Islet of Langerhans (tissue), 1 donor: Measurements from ENCODE around the gene FIP1L1.

DNA sequence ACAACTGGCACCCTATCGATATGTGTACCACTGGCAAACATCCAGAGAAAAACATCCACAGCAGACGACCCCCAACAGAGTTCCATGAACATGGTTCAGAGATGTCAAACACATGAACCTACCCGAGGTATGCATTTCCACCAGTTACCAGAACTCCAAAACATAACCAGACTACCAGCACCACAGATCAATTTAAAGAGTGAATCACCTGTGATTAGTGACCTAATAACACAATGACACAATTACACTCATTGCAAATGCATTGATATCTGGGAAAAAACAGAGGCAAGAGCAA lies 59.1 kb downstream of the TEC start:
- RRBS: no CpG with 5 or more reads among the region's 3 CpGs

DNA sequence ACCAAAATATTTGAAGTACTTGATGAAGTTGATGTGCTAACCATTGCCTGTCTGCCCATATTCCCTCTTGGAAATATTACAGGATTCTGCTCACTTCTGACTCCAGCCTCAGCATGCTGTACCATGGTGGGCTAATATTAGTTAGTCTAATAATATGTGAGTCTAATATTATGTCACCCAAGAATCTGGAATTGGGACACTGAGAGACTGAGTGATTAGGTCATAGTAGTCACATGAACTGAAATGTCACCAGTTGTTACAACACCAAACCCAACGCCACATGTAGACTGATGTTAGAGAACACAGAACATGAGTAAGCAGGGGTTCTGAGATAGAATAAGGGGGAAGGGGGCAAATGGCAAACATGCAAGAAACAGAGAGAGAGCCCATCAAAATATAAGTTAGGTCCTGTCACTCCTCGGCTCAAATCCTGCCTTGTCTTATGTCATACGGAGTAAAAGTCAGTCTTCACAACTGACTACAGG lies 9.7 kb upstream of the SLAIN2 start:
- RRBS: no CpG with 5 or more reads among the region's 3 CpGs

GRCh38 chr4:48340591-48341341 lies 563 bp upstream of the SLAIN2 start:
- RRBS: no CpG with 5 or more reads among the region's 38 CpGs

DNA sequence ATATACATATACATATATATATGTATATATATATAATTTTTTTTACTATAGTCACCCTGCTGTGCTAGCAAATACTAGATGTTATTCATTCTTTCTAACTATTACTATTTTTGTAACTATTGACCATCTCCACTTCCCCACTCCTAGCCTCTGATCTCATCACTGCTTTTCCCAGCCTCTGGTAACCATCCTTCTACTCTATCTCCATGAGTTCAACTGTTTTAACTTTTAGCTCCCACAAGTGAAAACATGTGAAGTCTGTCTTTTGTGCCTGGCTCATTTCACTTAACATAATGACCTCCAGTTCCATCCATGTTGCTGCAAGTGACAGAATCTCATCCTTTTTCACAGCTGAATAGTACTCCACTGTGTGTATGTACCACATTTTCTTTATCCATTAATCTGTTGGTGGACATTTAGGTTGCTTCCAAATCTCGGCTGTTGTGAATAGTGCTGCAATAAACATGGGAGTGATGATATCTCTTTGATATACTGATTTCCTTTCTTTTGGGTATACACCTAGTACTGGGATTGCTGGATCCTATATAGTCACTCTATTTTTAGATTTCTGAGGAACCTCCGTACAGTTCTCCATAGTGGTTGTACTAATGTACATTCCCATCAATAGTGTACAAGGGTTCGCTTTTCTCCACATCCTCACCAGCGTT lies 109.5 kb downstream of the FRYL start:
- RRBS: no CpG with 5 or more reads among the region's 4 CpGs

GRCh38 chr4:48778231-48778853 lies 1.7 kb downstream of the FRYL start:
- RRBS: no CpG with 5 or more reads among the region's 9 CpGs

DNA sequence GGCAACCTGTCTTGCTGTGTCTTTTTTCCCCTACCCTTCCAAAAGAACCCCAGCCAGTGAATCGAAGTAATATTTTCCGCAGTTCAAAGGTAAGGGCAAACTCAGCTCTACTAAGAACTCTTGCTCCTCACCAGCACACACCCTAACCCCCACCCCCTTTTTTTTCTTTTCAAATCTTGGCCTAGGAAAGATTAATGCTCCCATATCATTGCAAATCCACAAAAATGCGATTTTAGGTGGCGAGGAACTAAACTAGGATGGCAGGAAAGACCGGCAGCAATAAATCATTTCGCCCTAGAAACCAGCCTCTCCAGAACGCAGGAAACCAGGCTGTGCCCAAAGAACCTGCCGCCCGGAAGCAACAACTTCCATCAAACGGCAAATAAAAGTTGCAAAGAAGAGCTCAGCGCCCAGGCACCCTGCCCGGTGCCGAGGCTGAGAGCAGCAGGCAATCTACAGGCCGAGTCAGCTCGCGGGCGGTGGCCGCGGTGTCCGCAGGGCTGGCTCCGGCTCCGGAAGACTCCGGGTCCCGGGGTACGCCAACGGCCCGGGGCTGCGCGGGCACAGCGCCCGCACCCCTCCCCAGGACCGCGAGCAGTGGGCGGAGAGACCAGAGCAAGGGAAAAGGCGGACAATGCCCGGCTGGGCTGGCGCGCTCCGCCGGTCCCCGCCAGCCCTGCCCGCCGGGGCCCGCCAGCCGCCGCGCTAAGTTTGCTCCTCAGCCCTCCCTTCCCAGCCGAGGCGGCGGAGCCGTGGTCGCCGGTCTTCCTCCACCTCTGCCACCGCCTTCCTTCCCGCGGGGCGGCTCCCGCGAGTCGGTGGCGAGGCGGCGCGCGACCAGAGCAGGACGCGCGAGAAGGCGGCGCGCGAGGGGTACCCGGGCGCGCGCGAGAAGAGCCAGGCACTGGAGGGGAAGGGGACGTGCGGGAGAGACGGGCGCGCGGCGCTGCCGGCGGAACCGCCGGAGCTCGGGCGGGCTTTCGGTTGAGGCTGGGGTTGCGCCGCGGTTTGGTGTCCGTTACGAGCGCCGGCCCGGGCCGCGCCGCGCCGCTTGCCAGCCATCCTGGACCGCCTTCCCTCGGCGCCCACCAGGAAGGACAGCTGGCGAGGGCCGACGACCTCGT lies 863 bp downstream of the FRYL start:
- RRBS: 3% methylated on average over 56 of the region's 111 CpGs

DNA sequence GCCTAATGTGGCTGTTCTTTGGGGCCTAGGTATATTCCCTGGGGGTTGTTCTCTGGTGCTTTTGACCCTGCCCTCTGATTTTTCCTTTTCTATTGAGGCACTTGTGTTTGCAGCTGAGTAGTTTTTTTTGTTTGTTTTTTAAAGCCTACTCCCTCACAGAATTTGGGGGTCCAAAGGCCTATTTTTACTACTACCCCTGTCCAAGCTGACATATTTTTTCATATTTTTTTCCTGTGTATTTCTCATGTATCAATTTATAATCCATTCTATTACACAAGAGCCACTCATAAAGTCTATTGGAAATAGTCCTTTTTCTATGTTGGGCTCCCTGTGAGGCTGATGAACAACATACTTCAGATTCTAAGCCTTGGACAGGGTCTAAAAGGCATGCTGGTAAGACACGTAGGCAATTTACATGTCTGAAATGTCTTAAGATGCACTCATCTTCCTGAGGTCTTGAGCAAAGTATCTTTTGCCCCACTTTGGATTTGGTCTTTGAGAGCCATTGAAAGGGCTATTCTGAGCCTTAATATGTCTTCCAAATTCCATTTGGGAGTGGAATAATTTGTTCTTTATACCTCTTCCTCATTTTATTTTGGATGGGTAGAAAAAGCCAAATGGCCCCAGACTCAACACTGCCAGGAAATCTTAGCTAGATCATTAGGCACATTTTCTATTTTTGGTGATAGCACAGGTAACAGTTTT lies 31.7 kb downstream of the OCIAD1 start:
- RRBS: no CpG with 5 or more reads among the region's 1 CpG

DNA sequence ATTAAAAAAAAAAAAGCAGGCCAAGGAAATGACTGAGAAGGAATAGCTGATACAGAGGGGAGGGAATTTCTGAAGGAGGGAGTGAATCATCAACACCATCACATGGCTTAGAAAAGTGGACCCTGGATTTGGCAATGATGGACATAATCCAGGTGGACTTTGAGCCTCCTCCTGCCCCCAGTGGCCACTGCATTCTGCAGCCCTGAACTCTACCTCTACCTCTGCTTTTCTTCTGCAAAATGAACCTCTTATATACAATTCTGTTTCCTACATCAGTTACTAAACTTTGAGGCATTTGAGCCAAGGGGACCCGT lies 1.2 kb downstream of the OCIAD2 start:
- RRBS: no CpG with 5 or more reads among the region's 1 CpG

GRCh38 chr4:51842108-51842390 lies 904 bp upstream of the DCUN1D4 start:
- RRBS: no CpG with 5 or more reads among the region's 14 CpGs

GRCh38 chr4:51884667-51885547 lies 42.0 kb downstream of the DCUN1D4 start:
- RRBS: no CpG with 5 or more reads among the region's 7 CpGs

DNA sequence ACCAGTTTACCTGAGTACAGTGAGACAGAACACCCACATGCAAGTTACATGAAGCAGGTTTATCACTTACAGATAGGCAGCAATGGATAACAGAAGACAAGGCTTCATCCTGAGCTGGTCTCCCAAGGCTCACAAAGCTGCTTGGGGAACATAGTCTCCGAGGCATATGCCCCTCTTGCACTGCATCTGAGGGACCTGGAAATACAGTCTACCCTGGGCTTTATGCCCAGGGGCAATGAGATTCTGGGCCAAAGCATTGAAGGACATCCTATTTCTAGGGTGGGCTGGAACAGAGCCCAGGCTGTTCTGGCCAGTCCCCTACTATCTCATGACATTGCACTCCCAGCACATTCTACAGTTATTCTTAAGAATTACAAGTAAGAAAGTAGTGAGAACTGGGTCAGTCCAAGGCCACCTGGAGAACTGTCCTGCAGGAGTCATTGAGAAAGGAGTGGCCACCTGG lies 107.7 kb downstream of the USP46 start:
- RRBS: no CpG with 5 or more reads among the region's 1 CpG

GRCh38 chr4:52841569-52842385 lies 20.3 kb upstream of the RASL11B start:
- RRBS: no CpG with 5 or more reads among the region's 19 CpGs

- RRBS: no CpG with 5 or more reads among the region's 6 CpGs
Measured at GRCh38 chr4:52996193-52996781, 134.2 kb downstream of the RASL11B start.

DNA sequence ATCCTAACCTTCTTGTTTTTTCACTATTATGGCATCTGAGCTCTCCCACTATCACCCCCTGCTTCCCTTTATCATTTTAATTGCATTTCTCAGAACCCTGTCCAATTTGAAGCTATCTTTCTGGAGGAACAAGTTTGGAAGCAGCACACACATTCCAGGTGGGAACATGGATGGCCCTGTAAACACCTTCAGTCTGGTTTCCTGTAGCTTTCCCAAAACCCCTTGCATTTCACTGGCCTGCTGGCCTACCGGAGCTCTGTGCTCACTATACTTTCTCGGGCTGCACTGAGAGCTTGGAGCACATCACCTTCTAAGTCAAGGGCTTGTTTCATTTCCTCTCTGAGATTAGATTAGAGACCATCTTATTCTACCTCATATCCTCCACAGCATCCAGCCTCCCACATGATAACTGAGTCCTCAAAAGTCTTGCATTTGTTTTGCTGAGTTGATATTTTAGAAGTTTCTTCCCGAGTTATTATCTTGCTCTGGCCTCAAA lies 147.6 kb downstream of the RASL11B start:
- RRBS: no CpG with 5 or more reads among the region's 3 CpGs

DNA sequence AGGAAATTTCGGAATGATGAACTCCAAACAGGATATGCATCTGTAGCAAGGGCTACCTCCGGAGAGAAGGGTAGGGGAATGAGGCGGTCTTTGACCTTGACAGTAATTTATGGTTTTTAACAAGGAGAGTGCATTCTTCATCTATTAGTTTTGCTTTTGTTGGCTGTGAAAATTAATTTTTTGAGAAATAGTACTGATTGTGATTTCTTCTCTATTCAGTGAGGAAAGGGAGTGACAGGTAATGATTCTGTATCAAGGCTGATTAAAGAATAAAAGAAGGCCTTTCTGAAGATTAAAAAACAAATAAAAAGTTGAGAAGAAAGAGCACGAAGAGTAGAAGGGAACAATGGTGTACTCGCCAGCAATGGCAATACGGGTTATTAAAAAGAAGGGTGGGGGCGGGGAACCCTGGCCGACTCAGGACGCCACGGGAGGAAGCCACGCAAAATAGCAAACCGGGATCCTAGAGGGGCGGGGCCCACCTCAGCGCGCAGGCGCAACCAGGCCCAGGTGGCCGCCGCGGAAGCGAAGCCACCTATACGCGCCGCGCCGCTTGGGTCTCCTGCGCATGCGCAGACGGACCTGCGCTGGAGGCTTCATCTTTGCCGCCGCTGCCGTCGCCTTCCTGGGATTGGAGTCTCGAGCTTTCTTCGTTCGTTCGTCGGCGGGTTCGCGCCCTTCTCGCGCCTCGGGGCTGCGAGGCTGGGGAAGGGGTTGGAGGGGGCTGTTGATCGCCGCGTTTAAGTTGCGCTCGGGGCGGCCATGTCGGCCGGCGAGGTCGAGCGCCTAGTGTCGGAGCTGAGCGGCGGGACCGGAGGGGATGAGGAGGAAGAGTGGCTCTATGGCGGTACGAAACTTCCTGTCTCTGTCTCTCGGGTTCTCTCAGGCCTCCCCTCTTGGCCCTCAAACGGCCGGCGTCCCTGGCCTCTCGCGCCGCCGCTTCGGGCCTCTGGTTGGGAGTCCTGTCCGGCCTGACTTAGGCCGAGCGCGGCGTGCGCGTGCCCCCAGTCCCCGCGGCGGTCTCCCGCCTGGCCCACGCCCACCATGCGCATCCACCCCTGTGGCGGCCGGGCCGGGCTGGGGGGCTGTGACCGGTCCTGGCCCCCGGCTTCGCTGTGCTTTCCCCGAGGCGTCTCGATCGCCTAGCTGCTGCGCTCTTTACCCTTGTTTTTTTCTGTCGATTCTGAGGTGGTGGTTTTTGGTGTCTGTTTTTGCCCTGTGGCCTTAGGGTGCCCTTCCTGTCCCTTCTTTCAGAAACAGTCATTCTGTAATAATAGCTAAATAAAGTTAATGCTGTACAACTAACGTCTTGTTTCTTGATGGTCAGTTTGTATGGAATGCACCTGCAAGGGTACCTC lies at the start of gene FIP1L1:
TSS of gene FIP1L1 (plus strand) at position 565 of the 1,358 bp plus-strand sequence.
- RRBS: 3% methylated on average over 18 of the region's 97 CpGs

- RRBS: no CpG with 5 or more reads among the region's 2 CpGs
Measured at GRCh38 chr4:53513591-53514120, 77.6 kb downstream of the LNX1 start.

DNA sequence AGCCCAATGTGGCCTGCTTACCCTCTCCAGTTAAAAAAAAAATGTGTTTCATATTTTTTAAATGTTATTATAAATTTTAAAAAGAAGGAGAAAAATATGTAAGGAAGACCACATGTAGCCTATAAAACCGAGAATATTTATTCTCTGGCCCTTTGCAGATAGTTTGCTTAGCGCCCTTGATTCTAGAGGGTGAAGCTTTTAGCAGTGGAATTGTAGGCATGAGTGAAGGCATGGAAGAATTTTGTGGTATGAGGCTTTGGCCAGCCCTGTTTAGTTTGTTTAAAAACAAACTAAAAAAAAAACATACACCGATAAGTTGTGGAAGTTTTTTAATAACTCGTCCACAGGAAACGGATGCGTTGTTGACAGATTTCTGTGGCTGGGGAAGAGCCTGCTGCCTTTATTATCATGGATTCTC lies 194.6 kb upstream of the LNX1 start:
- RRBS: no CpG with 5 or more reads among the region's 6 CpGs

GRCh38 chr4:54090772-54091157 lies 9.2 kb upstream of the GSX2 start:
- RRBS: no CpG with 5 or more reads among the region's 5 CpGs

DNA sequence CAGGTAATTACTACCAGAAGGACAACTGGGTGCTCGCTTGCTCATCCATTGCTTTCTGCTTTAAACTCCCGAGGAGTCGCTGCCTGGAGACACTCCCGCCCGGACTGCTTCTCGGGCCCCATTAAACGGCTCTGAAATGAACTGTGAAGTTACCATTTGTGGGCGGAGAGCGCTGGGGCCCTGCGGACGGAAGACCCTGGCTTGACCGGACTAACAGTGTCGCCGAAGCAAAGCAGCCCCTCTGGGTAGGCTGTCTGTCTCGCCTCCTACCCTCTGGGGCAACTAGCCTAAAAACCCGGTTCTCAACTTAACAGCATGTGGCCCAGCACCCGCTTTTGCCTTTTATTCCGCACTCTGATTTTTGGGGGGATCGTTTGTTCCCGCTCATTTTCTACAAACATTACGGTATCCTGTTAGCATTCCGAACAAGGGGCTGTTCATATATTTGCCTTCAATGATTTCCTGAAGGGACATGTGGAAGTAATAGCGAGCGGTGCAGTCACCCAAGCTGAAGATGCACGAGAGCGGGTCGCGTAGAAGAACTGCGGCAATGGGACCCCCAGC lies 1.7 kb upstream of the PDGFRA start:
- RRBS: 8% methylated on average over 9 of the region's 29 CpGs

DNA sequence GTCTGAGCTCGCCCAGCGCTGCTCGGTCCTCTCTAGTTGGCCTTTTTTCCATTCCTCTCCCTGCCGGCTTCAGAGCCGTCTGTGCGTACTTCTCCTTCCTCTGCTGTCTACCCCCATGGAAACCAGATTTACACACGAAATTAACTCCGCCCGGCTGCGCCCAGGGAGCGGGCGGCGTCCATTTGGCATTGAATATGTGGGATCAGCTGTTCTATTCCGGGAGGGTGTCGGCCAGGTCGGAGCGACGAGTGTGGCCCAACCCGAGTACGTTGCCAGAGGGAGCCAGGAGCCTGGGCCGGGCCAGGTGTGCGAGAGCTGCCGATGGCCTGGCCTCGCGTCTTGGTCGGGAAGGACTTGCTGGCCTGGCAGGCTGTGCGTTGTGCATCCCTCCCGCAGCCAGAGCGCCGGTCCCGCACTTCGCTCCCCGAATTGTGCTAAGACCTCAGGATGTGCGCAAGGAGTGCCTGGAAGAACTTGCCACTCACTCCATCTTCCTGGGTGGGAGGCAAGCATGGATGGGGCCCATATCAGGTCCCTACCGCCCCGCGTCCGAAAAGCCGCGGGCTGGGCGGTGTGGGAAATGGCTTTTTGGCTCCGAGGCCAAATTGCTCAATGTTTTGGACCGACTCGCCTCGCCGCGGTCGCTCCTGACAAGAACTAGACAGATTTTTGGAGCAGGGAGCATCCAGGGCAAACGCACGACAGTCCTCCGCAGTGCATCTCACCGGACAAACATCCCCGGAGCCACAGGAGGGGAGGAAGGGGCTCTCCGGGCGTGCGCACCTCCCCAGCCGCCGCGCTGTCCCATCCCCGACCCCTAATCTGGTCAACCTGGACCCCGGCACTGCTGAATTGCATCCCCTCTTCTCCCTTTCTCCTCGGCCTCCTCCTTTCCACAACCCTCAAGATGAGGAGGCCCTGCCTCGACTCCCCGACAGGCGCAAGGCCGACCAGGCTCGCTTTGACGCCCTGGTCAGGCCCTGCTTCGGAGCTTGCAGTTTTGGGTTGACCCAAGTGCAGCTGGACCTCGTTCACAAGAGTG lies 1.9 kb downstream of the PDGFRA start:
- RRBS: 6% methylated on average over 25 of the region's 70 CpGs